T-cell (primary cell): ENCODE measurements around the genes MYO15B, GALK1 and UNC13D.

DNA sequence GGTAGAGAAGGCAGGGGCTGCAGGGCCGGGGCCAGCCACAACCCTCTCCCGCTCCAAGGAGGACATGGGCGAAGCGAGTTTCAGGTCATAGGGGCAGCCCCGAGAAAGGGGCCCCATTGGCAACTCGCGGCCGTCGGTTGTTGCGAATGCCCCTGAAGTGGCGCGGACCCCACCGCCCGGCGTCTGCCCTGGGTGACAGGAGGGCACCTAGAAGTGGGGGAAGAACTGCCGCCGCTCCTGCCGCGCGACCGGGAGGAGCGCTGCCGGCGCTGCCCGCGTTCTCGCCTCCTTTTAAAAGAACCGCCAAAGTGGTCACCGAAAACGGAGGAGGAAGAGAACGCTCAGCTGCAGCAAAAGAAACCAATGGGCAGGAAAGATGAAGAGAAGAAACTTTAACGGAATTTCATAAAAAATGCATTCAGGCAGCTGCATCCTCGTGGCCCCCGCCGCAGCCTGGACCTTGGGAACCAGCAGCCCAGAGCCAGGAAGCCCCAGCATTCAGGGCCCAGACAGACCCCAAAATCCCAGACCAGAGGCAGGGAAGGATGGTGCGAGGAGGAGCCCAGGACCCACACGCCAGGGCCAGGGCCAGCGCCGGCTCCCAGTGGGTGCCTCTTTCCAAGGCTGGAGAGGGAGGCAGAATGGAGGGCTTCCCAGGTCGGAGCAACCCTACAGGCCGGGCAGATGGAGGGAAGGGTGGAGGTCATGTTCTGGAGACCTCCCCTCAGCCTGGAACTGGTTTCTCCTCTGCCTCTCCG is 780 bp upstream of the MIF4GD start:
- PRO-cap, 7 experiments: peak in 1 of 7 experiments; most common plus-strand start position 531 of the sequence (in 1); most common minus-strand start position 293 of the sequence (in 1)

DNA sequence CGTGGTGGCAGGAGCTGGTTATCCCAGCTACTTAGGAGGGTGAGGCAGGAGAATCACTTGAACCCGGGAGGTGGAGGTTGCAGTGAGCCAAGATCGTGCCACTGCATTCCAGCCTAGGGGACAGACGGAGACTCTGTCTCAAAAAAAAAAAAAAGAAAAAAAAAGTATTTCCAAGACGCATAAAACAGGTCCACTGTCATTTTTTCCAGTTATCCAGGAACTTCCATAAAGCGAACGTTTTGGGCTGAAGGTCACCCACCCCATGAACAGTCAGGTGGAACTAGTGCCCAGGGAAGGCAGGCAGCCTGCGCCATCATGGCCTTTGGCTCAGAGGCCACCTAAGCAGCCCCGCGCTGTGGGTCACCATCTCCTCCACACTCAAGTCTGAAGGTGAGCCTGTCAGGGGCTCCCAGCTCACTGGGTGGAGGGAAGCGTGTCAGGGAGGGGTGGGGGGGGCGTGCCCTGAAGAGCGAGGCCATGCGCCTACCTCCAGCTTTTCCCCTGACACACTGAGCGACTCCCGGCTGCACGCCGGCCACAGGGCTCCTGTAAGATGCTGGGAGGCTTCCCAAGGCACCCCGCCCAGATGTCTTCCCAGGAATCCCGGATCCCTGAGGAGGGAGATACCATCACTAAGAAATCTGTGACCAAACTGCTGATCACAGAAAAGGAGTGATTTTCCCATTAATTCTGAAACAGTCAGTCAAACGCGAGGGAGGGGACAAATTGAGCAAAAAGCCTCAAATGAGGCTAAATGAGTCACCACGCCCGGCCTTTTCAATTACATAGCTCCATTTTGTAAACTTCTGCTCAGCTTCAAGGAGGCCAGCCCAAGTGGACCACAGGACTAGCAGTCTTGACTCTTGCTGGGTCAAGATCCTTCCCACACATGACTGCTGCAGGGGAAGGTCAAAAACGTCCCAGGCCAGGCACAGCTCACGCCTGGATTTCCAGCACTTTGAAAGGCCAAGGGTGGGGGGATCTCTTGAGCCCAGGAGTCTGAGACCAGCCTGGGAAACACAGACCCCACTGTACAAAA is 26.4 kb upstream of the SLC25A19 start:
- PRO-cap, 7 experiments: no peak in any of the 7 experiments

- PRO-cap, 7 experiments: no peak in any of the 7 experiments
Observed at GRCh38 chr17:75316441-75316984, 27.3 kb upstream of the SLC25A19 start.

DNA sequence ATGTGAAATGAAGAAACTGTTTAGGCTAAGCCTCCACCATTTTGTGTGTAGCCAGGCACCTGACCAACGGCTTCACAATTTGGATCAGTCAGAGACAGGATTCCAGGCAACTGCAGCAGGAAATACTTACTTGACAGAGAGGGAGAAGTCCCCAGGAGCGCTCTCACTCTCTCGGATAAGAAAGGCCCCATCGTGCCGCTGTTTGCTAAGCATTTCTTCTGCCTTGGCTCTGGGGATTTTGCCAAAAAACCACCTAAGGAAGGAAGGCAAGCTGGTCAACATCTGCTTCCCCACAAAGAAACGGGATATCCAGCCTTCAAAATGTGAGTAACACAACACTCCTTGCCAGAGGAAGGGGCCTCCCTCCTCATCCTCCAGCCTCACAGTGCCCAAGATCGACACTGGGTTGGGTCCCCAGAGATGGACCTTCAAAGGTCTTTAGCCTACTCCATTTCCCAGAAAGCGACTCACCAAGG is 36.6 kb upstream of the SLC25A19 start:
- PRO-cap, 7 experiments: no peak in any of the 7 experiments

GRCh38 chr17:75354414-75354981 is 51.0 kb downstream of the GRB2 start:
- PRO-cap, 7 experiments: peak in 1 of 7 experiments; most common minus-strand start chr17:75354865 (in 1)

GRCh38 chr17:75363898-75364971 is 41.2 kb downstream of the GRB2 start:
- PRO-cap, 7 experiments: no peak in any of the 7 experiments

DNA sequence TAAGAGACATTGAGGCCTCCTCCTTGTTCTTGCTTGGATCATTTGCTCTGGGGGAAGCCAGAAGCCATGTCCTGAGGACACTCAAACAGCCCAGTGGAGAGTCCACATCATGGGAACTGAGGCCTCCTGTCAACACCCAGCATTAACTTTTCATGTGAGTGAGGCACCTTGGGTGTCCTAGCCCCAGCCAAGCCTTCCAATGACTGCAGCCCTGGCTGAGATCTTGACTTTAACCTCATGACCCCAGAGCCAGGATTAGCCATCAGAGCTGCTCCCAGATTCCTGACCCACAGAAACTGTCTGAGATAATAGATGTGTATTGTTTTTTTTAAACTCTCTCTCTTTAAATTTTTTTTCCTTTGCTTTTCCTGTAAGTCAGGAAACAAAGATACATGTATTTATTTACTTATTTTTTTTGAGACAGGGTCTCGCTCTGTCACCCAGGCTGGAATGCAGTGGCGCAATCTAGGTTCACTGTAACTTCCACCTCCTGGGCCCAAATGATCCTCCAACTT is 14.3 kb upstream of the TMEM94 start:
- PRO-cap, 7 experiments: no peak in any of the 7 experiments

DNA sequence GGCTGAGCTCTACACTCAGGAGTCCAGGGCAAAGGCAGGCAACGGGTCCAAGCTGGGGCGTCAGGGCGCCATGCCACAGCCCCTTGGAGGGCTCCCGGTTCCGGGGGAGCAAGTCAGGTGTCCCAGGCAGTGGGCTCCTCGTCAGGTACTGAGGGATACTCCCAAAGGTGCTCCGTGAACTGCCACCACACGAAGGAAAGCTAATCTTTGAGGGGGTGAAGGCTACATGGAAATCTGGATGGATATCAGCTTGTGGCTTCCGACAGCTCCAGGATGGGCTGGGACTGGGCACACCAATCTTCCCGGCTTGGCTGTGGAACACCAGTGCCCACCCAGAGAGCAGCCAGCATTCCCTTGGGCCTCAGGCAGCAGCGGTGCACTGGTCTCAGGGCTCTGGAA is 1.5 kb downstream of the CASKIN2 start:
- PRO-cap, 7 experiments: no peak in any of the 7 experiments

- PRO-cap, 7 experiments: no peak in any of the 7 experiments
Observed at GRCh38 chr17:75566333-75567269, 21.0 kb upstream of the MYO15B start.

GRCh38 chr17:75587557-75588718 is at the start of gene MYO15B:
MYO15B (plus strand) TSS chr17:75587800.
- PRO-cap, 7 experiments: peak in 7 of 7 experiments; most common plus-strand start chr17:75588412 (in 2); most common minus-strand start chr17:75588322 (in 2)

- PRO-cap, 7 experiments: no peak in any of the 7 experiments
Observed at GRCh38 chr17:75603796-75604745, 16.5 kb downstream of the MYO15B start.

DNA sequence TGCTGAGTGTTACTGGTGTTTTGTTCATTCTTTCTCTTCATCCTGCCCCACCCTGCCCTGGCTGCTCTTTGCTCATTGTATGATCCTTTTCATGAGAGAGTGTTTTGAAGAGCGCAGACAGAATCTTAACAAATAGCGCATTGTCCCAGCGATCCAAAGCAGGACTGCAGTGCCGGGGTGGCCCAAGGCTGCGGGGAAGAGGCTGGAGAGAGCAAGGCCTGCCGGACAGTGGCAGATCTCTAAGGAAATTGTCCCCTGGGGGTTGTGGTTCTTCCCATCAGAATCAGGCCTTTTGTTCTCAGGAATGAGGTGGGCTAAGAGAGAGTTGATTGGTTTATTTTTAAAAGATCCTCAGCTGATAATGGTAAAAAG is 23.3 kb upstream of the ITGB4 start:
- PRO-cap, 7 experiments: no peak in any of the 7 experiments

- PRO-cap, 7 experiments: no peak in any of the 7 experiments
Observed at GRCh38 chr17:75703385-75704262, 17.6 kb upstream of the ITGB4 start.

GRCh38 chr17:75721645-75722022 is 375 bp downstream of the ITGB4 start:
- PRO-cap, 7 experiments: no peak in any of the 7 experiments

- PRO-cap, 7 experiments: peak in 7 of 7 experiments; most common minus-strand start chr17:75765192 (in 7)
Observed at GRCh38 chr17:75764574-75765621, at the start of gene GALK1. GALK1 (minus strand) TSS chr17:75765192.

DNA sequence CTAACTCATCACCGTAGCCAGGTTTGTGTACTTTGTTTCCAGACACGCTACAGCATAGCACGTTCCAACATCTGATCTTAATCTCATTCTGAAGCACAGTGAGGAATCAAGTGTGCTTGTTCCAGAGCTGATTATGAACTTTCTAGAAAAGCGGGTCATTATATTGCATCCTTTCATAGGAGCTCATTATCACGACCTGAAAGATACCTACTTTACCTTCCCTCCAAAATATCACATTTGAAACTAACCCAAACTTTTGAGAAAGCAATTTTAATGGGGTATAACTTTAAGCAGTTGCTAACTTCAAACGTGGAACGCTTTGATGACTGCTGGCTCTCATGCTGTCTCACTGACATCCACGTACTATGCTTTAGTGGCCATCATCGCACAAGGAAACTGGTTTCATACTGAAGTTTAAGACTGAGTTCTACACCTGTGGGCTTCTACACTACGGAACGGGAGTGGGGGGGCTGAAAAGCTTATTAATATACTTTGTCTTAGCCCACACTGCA is 2.8 kb downstream of the H3-3B start:
- PRO-cap, 7 experiments: peak in 2 of 7 experiments; most common plus-strand start position 30 of the sequence (in 1); most common minus-strand start position 375 of the sequence (in 1)

GRCh38 chr17:75782864-75783793 is 1.5 kb upstream of the UNK start:
- PRO-cap, 7 experiments: peak in 4 of 7 experiments; most common plus-strand start chr17:75783305 (in 3); most common minus-strand start chr17:75783255 (in 2)

GRCh38 chr17:75821839-75822864 is 22.1 kb downstream of the UNC13D start:
- PRO-cap, 7 experiments: no peak in any of the 7 experiments

DNA sequence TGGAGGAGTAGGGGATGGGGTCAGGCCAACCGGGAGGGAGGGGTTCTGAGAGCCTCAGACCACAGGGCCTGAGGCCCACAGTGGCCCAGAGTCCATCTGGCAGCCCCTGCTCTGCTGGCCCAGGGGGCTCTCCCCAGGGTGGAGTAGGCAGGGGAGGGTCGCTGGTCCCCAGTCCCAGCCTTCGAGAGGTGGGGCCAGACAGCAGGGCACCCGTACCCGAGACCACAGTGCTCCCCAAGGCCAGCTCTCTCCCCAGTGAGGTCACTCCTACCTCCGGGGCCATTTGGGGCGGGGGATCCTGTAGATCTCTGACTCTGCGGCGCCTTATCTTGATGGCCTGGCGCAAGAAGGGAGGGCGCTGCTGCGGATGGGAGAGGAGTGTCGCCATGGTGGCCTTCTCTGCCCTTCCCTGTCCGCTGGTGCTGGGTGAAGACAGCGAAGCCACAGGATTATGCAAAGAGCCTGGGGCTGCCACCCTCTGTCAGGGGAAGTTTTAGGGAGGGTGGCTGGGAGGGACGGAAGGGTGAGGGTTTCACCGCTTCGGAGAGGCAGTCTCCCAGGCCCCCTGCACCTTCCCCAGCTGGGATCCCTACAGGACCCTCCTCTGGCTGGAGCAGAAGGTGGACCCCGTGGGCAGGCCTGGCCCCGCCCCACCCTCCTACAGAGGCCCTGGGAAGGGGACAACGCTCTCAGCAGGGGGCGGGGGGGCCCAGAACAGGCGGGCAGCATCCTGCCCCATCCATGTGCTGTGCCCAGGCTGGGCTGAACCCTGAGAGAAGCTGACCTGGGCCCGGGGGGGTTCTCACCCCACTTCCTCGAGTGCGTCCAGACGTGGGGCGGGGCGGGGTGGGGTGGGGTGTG is at the start of gene UNC13D:
Gene UNC13D, minus strand, starts transcription at position 455 of the 861 bp plus-strand sequence.
- PRO-cap, 7 experiments: peak in 6 of 7 experiments; most common plus-strand start position 264 of the sequence (in 1); most common minus-strand start position 424 of the sequence (in 6)

GRCh38 chr17:75847328-75847974 is 3.2 kb upstream of the UNC13D start:
- PRO-cap, 7 experiments: peak in 1 of 7 experiments; most common minus-strand start chr17:75847693 (in 1)